Amniotic epithelial cell (primary cell): ENCODE data around the gene CSE1L.

- RRBS, result no CpG with 5 or more reads among the region's 13 CpGs
These were observed 107.1 kb downstream of the ZMYND8 start for GRCh38 chr20:47249244-47250047.

DNA sequence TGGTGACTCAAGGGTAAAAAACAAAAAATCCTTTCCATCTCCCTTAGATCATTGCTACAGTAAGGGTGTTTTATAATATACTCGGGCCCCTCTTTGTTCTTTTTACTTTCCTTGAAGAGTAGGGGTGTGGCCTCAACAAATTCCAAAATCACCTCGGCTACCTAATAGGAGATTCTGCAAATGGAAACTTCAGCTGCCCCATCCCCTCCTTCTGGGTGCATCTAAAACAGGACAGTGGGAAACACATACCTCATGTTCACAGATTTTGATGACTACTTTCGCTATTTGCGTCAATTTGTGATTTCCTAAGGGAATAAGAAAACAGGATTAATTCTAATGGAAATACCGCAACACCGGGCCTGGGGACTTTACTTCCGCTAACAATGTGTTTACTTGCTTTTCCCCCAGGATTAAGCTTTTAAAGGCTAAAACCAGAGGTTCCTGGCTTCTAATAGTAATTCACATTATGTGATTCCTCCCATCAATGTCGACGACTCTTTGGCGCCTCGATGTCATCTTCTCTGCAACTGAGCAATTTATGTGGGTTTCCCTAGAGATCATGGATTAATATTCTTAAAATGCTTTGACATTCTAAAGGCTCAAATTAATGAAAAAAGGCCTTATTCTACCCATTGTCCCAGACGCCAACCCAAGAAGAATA lies 69.4 kb downstream of the ZMYND8 start:
- RRBS, result no CpG with 5 or more reads among the region's 12 CpGs

- RRBS, result no CpG with 5 or more reads among the region's 18 CpGs
These were observed 112.2 kb downstream of the SULF2 start for GRCh38 chr20:47672763-47673727.

GRCh38 chr20:47727230-47728704 lies 57.5 kb downstream of the SULF2 start:
- RRBS, result no CpG with 5 or more reads among the region's 40 CpGs

- RRBS, result no CpG with 5 or more reads among the region's 4 CpGs
These were observed 327.0 kb upstream of the SULF2 start for GRCh38 chr20:48112320-48112707.

DNA sequence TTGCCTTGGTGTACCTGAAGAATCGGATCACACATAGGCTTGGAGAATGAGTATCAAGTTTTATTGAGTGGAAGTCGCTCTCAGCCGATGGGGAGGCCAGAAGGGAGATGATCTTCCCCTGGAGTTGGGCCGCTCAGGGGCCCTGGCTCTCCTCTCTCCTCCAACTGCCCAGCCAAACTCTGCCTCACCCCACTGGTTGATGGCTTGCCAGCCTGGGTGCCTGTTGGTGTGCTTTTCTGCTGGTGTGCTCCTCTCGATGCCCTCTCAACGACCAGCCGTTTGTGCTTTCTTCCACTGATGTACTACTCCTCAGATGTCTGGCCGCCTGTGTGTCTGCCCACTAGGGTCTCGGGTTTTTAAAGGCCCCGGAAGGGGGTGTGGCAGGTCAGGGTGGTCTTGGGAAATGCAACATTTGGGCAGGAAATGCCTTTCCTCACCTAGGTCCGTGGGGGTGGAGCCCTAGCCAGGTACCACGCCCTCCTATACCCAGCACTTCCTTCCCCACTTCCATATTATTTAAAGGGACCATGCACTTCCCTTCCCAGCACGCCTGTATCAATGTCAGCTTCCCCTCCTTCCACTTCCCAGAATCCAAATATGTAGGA lies 516.2 kb downstream of the PREX1 start:
- RRBS, result no CpG with 5 or more reads among the region's 13 CpGs

DNA sequence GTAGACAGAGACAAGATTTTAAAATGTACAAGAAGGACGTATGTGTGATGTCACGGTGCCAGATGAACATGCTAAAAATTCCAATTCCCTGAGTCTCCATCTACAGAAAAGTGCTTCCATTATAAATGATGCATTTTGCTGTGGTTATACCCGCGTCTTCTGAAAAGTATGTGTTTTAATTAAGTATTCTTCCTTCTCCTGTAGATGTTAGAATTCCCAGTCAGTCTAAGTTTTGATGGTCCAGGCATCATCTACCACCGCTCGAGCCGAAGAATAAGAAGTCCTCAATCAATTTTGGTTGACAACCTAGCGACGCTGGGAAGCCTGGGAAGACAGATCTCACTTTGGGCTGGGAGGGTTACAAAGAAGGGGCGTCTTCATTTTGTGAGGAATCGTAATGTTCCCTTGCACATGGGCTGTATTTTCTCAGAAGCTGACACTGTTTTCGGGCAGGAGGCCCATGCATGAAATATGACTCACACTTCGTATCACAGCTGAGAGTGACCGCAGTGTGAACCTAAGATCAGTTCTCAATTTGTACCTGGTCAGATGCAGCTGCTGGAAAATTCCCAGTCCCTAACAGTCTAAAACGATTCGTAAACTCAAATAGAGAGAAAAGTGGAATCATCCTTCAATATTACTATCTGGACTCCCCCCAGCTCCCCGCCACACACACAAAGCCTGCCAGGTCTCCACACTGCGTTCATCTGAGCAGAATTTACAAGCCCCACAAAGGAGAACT lies 488.8 kb downstream of the PREX1 start:
- RRBS, result no CpG with 5 or more reads among the region's 18 CpGs

DNA sequence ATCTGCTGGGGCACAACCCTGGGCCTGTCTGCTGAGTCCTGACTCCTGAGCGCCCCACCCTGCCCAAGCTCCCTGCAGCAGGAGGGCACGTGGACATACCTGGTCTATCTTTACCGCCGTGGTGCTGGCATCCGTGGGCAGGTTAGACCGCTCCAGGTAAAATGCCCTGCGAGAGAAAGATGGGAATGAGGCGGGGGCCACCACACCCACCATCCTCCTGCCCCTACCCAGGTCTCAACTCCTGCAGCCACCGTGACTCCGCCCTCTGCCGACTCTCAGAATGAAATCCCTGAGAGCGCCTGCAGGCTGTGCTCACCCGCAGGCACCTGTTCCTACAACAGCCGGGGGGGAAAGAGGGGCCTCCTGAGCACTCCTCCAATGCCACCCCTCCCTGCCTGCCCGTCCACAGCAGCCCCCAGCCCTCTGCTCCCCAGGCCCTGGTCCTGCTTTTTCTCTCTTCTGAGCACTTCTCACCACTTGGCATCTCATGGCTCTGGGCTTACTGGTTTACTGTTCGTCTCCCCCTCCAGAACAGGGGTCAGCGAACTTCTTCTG lies 197.1 kb downstream of the PREX1 start:
- RRBS, result no CpG with 5 or more reads among the region's 17 CpGs

DNA sequence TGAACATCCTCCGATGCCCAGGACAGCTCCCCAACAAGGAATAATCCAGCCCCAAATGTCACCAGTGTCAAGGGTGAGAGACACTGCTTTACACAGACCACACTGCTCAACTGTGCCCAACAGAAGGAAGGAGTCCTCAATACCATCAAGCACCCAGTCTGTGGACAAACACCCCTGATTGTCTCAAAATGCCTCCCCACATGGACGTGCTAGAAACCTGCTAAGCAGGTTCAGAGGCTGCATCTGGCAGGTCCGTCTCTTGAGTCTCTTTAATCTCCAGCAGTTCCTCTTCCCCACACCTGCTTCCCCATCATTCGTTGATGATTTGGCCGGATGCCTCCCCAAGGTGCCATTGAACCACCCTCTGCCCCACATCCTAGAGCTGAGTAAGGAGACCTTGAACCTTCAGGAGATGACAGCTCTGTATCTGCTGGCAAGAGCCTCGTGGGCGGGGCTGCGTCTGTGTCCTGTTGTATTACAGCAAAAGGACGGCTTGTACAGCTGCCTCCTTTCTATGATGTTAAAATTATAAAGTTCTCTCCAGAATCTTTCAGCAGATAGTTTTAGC lies 179.3 kb downstream of the PREX1 start:
- RRBS, result no CpG with 5 or more reads among the region's 9 CpGs

DNA sequence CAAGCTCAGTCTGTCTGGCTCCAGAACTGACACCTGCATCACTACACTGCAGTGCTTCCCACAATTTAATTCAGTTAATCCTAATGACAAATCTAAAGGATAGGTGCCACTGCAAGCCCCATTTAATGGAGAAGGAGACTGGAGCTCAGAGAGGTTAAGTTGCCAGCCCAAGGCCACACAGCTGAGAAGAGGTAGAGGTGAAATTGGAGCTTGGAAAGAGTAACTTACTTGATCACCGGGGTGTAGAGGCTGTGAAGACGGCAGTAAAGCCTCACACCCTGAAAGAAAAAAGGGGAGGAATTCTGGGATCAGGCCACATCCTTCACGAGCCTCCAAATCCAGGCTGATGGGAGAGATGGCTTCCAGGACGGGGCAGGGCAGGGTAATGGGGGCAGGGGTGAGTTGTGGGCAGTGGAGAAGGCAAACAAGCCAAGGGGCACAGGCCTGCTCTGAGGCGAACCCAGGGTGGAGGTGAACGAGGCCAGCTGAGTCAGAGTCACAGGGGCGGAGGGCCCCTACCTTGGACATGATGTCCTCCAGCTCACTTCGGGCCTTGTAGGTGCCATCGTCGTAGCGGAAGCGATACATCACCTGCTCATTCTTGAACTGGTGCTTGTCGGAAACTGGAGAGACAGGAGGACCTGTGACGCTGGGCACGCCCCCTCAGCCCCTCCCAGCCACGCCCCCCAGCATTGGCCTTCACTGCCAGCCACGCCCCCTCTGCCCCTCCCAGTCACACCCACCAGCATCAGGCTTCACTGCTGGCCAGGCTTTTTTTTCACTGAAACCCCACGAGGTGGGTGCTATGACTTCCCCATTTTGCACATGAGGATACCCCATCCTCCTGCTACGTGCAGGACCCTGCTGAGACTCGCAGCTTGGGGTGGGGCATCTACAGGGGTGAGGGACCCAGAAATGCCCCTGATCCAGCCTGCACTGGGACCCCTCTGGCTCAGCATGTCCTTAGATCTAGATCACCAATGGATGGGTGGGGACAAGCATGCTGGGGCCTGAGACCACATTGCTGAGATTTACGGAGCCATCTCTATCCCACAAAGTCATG lies 148.3 kb downstream of the PREX1 start:
- RRBS, result no CpG with 5 or more reads among the region's 21 CpGs

DNA sequence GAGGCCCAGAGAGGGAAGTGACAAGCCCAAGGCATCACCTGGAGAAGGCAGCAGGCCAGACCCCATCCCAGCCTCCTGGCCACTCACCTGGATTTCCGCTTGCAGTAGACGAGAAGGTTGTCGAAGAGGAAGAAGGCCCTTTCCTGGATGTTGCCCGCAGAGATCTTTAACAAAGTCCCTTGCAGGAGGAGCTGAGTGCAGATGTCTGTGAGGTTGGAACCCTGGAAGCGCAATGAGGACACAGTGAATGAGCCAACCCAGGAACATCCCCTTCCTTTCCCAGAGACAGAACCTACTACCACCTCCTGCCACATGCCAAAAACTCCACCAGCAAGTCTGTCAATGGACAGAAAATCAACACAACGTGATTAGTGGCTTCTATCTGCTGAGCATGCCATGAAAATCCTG lies 127.1 kb downstream of the PREX1 start:
- RRBS, result no CpG with 5 or more reads among the region's 6 CpGs

DNA sequence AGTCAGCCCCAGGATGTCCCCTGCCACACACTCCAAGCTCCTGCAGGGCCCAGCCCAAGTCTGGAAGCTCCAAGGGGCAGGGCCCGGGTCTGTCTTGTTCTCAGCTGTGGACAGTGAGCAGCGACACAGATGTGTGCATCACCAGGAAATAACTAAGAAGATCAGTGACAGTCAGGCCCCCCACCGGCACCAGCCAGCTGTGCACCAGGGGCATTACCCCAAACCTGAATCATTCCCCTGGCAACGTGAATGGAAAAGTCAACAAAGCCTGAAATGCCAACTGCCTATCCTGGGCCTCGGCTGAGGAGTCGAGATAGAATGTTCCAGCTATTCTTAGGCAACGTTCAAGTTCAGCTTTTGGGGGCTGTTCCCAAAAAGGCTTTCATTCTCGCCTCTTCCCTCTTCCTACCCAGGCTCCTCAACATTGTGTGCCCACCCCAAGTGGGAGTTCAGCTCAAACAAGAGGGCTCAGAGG lies 105.0 kb downstream of the PREX1 start:
- RRBS, result 100% methylated on average over 1 of the region's 8 CpGs

- RRBS, result no CpG with 5 or more reads among the region's 24 CpGs
These were observed 40.2 kb downstream of the PREX1 start for GRCh38 chr20:48787150-48788409.

DNA sequence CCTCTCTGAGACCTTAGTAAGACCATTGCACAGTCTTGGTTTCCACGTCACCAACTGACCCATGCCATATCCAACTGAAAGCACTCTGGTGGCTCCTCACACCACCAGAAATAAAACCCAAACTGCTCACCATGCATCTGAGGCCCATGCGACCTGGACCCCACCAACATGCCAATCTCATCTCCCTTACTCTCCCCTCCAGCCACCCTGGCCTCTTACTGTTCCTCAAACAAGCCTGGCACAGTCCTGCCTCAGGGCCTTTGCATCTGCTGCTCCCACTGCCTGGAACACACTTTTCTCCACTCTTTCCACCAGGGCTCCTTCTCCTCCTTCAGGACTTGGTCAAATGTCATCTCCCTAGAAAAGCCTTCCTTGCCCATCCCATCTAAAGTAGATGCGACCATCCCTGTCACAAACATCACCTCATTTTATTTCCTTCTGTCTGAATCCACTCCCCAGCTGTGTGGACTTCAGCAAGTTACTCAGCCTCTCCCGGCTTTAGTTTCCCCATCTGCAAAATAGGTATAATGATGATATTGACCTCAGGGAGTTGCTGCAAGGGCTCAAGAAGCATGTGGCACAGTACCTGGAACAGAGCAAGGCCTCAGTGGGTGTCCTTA lies 8.6 kb downstream of the PREX1 start:
- RRBS, result no CpG with 5 or more reads among the region's 4 CpGs

- RRBS, result 1% methylated on average over 12 of the region's 40 CpGs
These were observed 648 bp downstream of the ARFGEF2 start for GRCh38 chr20:48921855-48922862.

DNA sequence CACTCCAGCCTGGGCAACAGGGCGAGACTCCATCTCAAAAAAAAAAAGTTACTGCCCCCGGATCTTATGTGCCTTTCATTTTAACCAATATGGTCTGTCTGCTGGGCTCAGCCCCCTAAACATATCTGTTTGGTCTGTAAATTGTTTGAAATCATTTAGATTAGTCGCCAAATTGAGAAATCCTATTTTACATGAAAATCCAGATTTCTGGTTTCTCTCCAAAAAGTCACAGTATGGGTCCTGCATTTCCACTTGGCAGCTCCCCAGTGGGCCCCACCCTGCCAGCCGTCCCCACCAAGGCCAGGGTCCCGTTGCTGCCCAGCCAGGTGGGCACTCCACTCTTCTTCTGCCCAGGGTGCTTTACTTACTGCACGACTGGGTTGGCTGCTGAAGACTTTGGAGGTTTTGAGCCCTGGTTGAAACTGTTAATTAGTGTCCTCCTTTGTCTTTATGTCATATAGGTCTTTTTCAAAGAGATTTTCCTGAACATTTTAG lies 50.4 kb downstream of the ARFGEF2 start:
- RRBS, result no CpG with 5 or more reads among the region's 6 CpGs

DNA sequence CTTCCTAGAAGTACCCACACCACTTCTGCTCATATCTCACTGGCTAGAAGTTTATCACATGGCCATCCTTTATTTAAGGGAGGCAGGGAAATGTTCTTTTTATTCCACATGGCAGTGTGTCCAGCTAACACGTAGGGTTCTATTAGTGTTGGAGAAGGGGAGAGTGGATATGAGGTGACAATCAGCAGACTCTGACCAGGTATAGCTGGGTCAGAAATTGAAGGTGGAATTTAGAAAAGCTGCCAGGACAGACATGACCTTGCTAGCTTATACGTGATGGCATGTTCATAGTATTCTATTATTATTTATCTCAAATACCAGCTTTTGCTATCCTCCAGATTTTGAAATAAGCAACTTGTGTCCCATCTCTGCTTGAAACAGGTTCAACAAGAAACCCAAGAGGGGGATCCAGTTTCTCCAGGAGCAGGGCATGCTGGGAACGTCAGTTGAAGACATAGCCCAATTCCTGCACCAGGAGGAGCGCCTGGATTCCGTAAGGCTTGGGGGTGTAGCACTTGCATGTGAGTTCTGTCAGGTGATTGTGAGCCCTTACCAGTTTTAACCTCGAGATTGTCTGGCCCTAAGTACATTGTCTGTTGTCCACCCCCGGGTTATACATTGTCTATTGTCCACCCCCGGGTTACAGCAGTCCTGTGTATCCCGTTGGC lies 61.6 kb upstream of the CSE1L start:
- RRBS, result no CpG with 5 or more reads among the region's 9 CpGs

DNA sequence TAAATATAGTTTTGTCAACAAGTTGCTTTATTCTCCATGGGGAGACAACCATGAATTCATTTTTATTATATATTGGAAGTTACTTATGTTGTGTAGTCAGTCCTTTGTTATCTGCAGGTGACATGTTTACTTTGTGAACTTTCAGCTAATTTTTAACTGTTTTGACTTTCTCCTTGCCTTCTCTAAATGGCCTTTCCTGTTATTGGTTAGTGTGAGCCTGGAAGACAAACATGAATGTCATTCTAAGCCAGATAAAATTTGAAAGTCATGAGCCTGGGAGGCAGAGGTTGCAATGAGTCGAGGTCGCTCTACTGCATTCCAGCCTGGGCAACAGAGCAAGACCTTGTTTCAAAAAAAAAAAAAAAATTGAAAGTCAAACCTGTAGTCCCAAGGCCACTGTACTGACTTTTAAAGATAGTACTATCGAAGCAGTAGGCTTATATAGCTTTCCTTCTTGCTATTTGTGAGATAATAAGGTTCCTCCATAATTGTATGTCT lies 37.0 kb upstream of the CSE1L start:
- RRBS, result no CpG with 5 or more reads among the region's 3 CpGs

- RRBS, result no CpG with 5 or more reads among the region's 39 CpGs
These were observed at the start of gene CSE1L for GRCh38 chr20:49045371-49046431. Gene CSE1L, plus strand, starts transcription at chr20:49046312.